Hair follicular keratinocyte (primary cell): ENCODE results near the gene PSTK.

GRCh38 chr10:122630849-122631351 is 41.8 kb upstream of the SPADH start:
- RAMPAGE, long total RNA: no peak

GRCh38 chr10:122636884-122637459 is 35.7 kb upstream of the SPADH start:
- RAMPAGE, long total RNA: no peak

DNA sequence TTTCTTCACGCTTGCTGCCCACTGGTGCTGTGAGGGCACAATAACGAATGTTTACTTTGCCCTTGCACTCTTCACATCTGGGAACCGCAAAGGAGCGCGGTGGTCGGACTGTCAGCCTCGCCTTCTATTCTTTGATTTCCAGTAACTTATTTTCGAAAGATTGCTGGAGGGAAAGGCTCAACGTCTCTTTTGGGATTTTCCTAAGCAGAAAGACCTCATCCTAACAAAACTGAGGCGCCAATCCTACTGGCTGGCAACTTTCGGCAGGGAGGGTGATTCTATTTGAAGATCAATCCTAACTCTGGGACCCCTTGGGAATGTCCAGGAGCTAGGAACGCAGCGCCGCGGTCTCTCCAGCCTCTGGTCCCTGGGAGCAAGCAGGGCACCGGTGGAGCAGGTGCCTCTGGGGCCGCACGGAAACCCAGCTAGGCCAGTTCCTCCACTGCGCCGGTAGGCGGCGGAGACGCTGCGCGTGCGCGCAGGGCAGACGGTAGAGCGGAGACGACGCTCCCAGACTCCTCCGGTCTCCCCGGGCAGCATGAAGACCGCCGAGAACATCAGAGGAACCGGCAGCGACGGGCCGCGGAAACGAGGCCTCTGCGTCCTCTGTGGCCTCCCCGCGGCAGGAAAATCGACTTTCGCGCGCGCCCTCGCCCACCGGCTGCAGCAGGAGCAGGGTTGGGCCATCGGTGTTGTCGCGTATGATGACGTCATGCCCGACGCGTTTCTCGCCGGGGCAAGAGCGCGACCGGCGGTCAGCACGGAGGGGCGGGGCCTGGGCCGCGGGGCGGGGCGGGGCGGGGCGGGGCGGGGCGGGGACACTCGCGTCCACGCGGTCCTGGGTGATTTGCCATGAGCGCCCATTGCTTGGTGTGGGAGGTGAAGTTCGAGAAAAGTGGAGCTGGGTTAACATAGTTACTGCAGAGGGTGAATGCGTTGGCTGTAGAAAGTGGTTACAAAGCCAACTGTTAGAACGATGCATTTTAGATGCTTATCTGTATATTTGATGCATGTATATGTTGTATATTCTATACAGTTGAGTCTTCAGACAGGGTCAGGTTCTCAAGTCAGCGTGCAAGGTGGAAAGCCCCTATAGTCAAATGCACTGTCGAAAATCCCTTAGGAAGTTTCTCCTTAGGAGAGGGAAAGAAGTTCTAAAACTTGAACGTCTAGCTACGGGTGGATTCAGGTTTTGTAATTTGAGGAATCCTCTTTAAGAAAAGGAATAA is at the start of gene PSTK:
Gene PSTK (plus strand): TSS at position 460 of the 1,229 bp plus-strand sequence.
- RAMPAGE, long total RNA: no peak

GRCh38 chr10:122983787-122984402 is 3.7 kb downstream of the PSTK start:
- RAMPAGE, long total RNA: no peak

- RAMPAGE, long total RNA: no peak
Observed at GRCh38 chr10:123745828-123746681, 79.9 kb downstream of the GPR26 start.

- RAMPAGE, long total RNA: no peak
Observed at GRCh38 chr10:123782445-123782911, 109.1 kb downstream of the CPXM2 start.

DNA sequence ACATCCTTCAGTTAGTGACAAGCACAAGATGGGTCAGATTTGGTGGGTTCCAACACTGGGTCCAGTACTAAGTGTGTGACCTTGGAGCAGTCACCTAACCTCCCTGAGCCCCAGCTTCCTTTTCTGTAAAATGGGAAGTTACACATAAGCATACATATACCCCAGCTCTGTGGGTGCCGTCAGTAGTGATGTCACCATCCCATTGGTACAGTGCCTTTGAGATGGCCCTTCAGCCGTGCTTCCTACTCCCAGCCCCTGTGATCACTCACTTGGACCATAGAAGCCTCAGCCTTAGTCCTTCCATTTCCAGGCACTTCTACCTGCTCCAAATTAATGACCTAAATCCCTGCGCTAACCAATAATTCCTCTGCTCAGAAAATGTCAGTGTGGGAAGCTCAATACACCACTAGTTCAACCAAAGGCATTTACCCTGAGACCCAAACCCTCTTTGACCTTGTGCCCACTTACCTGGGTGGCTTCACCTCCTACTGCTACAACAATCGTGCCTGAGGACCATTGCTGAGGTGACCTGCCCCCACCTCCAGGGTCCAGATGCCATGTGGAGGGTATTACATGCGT is 95.4 kb downstream of the CHST15 start:
- RAMPAGE, long total RNA: no peak

GRCh38 chr10:124035836-124036610 is 57.4 kb downstream of the CHST15 start:
- RAMPAGE, long total RNA: no peak

DNA sequence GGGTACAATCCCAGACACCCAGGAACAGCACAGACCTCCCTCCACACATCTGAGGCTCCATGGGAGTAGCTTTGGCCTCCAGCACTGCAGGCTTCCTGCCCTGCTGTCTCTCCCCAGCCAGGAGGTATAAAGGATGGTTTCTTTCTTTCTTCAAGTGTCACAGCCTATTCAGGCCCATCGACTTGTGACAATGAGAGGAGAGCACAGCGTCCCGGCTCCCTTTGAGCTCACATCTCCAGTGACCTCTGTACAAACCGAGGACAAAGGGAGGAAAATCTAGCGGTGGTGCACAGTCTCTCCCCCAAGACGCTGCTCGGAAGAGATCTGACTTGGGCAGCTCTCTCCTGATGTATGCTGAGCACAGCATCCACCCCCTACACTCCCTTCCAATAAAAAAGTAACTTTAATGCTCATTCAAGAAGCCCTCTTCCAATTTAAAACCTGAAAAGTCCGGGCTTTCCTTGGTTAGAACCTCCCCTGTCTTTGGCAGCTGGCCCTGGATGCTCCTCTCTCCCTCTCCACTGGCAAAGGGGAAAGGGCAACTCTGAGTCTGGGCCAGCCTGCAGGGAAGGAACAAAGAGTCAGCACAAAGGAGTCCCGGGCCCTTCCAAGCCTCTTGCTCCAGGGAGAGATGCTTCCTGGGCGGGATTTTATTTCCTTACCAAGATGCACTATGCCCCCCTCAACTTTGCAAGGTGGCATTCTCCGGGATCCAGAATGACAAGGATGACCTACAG is 18.0 kb downstream of the CHST15 start:
- RAMPAGE, long total RNA: no peak

GRCh38 chr10:124083272-124084167 is 9.9 kb downstream of the CHST15 start:
- RAMPAGE, long total RNA: no peak

- RAMPAGE, long total RNA: no peak
Observed at GRCh38 chr10:124142991-124143467, 49.6 kb upstream of the CHST15 start.

DNA sequence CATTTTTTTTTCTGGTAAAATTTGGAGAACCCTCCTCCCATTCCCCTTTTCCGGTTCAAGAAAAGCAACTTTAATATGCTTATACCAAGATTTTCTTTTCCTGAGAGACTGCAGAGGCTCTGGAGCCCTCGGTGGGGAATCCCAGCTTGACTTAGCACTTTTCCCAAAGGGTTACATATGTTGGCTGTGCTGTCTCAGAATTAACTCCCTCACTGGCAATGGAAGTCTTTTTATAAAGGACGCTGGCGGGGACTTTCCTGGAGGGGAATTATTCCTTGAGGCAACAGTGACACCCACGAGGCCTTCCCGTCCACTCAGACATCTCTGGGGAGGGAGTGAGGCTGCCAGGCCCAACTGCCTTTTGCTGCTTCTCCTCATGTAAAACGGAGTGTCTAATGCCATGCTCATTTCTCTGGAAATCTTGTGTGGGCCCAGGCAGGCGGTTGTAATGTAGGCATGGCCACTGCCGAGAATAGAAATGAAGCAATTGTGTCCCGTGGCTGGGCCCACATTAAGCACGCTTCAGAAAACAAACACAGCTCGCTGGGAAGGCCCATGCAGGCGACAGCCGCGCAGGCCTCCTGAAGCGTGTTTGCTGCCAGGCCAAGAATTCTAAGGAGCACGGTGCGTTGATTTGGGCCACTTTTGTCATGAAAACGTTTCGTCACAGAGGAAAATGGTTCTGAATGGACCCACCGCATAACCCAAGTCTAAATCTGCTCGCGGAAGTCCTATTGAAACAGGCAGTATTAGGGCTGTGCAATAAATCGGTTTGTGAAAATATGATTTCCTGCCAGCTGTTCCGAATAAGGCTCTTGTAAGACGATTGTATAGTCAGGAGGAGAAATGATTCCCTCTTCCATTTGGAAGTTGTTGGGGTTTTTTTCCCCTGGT is 104.0 kb upstream of the CHST15 start:
- RAMPAGE, long total RNA: no peak

DNA sequence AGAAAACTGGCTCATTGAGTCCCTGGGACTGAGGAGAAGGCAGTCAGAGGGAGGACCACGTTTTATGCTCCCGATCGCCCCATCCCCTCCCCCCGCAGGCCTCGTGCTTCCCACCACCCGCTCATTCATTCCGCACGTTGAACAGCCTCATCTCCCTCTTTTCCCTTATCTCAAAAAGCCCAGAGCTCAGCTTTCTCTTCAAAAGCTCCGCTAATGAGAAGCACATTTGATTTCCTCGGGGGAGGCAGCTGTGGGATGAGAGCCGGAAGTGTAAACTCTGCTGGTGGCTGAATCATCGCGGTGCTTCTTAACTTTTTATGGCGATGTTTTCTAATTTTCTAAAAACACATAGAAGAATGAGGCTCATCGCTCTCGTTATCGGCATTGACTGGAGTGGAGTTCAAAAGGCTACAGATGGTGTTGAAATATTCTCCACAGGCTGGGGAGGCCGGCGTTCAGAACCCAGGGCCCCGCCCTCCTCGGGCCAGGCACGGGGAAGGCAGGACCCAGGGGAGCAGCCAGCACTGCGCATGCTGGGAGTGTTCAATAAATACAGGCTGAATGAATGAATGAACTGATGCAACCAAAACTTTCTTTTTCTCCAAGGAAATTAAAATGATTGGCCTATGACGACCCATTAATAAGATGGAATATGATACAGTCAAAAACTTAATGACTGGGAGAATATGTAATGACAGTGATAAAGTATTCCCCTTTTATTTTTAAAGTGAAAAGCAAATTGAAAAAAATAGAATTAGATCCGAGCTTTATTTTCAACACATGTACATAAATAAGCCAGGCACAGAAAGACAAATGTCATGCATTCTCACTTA is 63.8 kb downstream of the OAT start:
- RAMPAGE, long total RNA: no peak

DNA sequence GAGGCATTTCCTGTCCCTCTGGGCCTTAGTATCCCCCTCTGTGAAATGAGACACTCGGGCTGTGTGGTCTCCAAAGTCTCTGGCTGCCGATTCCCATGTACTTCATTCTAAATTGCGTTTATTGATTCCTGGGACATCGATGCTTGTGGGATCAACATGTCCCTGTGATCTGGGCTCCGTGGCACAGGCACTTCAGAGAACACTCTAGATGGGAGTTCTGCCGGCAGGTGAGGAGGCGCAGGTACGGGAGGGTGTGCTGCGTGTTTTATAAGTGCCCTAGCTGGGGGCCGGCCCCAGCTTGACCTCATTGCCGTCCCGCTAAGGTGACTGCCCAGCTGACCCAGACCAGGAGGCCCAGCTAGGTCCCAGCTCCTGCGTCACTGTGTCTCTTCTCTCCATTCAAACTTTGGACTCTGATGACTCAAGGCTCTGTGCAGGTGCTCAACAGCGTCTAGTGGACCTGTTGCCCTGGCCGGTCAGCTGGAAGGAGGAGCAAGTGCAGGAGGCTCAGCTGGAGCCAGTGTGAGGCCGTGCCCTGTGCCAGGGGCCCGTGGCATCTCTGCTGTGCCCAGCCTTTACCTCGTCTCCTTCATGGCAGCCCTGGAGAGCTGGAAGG is 14.3 kb downstream of the LHPP start:
- RAMPAGE, long total RNA: no peak

DNA sequence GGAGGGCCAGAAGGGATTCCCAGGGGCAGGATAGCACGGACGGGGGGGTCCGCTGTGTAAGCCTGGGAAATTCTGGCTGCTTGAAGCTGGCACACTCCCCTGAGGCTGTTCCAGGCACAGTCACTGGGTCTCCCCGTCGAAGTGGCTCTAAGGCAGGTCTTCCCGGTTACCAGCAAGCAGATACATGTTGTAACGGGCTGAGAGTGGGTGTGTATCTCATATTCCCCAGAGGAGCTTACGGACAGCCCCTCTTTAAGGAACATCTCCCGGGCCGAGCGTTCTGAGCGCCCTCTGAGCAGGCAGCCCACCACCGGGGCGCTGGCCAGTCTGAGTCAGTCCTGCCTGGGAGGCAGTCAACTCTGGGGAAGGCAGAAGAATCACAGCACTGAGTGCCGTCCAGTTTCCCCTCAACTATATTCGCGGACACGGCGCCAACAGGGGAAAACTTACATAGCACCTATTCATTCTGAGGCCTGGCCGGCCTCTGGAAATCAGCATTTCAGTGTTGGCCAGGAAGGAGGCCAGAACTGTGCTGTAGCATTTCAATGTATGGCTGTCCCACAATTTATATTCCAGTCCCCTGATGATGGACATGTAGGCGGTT is 117.4 kb downstream of the LHPP start:
- RAMPAGE, long total RNA: no peak

DNA sequence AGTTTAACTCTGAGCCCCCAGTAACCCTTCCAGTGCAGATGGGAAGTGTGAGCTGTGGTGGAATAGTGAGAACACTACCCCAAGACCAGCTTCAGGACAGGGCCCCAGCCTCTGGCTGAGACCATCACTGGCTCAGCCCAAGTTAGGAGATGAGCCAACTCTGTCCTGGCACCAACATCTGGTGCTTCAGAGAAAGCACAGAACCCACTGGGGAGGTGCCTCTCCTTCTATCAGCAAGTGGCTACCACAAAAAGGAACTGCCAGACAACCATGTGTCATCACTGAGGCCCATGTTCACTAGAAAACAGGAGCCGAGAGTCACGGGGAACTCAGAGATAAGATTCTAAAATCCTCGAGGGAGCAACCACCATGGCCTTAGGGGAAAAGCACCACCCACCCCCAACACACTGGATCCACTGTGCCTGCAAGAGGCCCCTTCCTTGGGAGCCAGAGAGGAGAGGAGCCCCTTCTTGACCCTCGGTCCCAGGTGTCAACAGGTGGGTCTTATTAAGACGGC is 102.8 kb downstream of the FAM53B start:
- RAMPAGE, long total RNA: no peak

DNA sequence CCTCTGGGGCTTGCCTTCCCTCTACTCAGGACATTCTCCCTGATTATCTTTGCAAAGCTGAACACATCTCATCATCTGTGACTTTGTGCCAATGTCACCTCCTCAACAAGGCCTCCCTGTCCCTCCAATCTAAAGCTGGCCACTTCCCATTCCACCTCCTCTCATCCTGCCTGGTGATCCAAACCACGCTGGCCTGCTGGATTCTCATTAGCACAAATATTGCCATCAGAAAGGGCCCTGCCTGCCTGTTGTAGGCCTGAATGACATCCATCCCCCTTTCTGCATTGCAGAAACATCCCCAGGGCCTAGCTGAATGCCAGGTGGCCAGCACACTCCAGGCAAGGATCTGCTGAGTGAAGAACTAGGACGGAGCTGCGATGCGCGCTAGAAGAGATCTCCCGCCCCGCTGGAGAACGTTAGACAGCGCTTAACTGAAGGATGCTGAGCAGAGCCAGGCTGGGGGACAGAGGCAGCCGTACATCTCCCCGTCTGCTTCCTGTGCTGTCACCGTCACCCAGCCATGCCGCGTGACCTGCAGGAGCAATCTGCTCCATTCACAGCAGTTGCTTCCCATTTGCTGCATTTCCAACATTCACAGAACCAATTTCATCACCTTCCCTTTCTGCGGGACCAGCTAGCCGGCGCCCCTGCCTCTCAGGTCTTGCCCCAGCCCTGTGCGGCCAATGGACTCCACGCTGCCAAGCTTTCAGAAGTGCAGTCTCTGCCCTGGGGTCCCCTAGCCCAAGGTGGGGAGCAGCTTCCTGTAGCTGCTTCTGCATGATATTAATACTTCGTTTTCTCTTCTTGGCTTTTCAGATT is 73.3 kb downstream of the FAM53B start:
- RAMPAGE, long total RNA: no peak

GRCh38 chr10:124739502-124739968 is 4.6 kb downstream of the FAM53B start:
- RAMPAGE, long total RNA: no peak

- RAMPAGE, long total RNA: no peak
Observed at GRCh38 chr10:124741803-124742409, 2.3 kb downstream of the FAM53B start.

GRCh38 chr10:124959585-124960282 is 17.8 kb downstream of the ZRANB1 start:
- RAMPAGE, long total RNA: no peak